ENCODE measurements around the genes RHCG and PEX11A.

DNA sequence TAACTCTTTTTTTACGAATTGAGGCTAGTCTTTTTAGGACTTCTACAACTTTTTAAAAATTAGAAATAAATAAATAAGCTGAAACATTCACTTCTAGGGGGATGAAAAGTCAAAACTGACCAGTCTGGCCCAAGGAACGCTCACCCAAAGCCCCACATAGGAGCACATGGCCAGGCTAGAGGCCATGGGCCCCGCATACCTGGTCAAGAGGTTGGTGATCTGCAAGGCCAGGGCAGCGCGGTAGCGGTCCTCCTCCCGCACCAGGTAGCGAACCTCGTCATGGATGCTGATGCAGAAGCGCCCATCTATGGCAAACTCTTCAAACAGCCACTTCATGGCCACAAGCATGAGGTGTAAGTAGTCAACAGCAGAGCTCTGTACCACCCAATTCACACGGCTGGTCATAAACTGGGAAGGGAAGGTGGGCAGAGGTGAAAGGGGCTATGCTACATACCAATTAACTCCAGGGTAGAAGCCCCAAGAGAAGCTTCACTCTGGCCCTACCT lies 16.2 kb downstream of the POLG start:
- RRBS, result no CpG with 5 or more reads among the region's 11 CpGs

GRCh38 chr15:89333042-89334208 lies 1.2 kb downstream of the POLG start:
- RRBS, result no CpG with 5 or more reads among the region's 73 CpGs

- RRBS, result 11% methylated on average over 16 of the region's 56 CpGs
Observed at GRCh38 chr15:89496159-89497218, at the start of gene RHCG. Gene RHCG (minus strand): TSS chr15:89496583.

DNA sequence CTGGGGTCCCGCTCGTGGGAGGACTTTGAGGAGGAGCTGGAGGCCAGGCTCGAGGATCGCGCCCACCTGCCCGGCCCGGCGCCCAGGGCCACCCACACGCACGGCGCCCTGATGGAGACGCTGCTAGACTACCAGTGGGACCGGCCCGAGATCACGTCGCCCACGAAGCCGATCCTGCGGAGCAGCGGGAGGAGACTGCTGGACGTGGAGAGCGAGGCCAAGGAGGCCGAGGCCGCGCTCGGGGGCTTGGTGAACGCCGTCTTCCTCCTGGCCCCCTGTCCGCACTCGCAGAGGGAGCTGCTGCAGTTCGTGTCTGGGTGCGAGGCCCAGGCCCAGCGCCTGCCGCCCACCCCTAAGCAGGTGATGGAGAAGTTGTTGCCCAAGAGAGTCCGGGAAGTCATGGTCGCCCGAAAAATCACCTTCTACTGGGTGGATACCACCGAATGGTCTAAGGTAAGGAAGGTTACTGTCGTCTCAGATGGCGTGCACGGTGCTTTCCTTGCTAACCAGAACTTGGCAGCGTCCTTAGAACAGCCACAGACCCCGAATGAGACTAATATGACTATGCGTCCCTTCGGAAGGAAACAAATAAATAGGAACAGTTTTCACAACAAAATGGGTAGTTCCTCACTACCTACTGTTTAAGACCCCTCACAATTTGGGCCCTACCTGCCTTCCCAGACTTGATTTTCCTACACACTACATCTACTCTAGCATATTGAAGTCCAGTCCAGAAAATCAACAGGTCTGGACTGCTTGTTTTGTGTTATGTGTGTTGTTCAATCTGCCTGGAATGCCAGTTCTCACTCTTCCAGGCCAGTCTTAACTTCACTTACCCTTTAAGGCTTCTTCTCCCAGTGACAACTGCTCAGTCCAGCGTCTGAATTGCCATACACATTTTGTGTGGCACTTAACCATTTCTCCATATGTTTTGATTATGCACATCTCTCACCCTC lies 797 bp downstream of the TICRR start:
- RRBS, result 1% methylated on average over 11 of the region's 46 CpGs

GRCh38 chr15:89689983-89691386 lies at the start of gene PEX11A:
Gene PEX11A (minus strand): TSS chr15:89690754.
- RRBS, result 69% methylated on average over 21 of the region's 76 CpGs

DNA sequence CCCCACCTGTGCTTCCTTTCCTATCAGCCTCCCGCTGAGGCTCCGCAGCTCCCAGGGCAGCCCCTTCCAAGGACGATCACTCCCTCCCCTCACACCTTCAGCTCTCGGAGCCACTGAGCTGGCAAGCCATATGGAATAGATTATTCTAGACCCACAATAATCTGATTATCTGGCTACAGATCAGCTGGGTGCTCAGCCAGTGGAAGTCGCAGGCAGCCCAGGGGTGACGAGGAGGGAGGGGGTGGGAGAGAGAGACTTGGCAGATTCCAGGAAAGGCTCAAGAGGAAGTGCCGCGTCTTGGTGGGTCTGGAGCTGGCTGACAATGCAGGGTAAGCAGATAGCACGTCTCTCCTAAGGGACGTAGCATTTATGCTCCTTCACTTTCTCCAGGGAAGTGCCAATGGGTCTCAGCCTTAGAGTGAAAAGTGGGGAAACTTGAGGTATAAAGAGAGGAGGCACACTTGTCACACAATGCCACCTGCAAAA lies 9.3 kb upstream of the MESP1 start:
- RRBS, result no CpG with 5 or more reads among the region's 10 CpGs

- RRBS, result no CpG with 5 or more reads among the region's 15 CpGs
Observed at GRCh38 chr15:89790275-89790835, 14.2 kb downstream of the MESP2 start.

- RRBS, result no CpG with 5 or more reads among the region's 10 CpGs
Observed at GRCh38 chr15:89809583-89810164, 5.0 kb downstream of the ANPEP start.

GRCh38 chr15:89820547-89821127 lies 6.0 kb upstream of the ANPEP start:
- RRBS, result no CpG with 5 or more reads among the region's 11 CpGs

DNA sequence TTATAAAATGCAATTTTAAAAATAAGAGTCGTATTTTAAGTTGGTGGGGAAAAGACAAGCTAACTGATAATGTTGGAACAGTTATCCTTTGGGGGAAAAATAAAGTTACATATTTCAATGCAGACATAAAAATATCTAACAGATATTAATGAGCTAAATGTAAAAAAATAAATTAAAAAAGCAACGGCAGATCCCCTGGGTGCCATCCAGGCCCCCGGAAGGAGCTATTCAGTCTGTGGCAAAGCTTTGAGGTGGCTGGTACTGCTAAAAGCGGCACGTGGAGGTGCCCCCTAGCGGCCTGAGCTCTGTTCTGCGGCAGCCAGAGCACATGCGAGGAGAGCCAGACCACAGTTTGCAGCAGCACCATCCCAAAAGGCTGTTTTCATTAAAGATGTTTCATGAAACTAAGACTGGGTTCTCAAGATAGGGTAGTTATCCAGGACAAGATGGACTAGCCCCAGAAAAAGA lies 18.9 kb downstream of the AP3S2 start:
- RRBS, result no CpG with 5 or more reads among the region's 8 CpGs

GRCh38 chr15:89971623-89972065 lies 29.5 kb upstream of the ZNF710 start:
- RRBS, result no CpG with 5 or more reads among the region's 5 CpGs

DNA sequence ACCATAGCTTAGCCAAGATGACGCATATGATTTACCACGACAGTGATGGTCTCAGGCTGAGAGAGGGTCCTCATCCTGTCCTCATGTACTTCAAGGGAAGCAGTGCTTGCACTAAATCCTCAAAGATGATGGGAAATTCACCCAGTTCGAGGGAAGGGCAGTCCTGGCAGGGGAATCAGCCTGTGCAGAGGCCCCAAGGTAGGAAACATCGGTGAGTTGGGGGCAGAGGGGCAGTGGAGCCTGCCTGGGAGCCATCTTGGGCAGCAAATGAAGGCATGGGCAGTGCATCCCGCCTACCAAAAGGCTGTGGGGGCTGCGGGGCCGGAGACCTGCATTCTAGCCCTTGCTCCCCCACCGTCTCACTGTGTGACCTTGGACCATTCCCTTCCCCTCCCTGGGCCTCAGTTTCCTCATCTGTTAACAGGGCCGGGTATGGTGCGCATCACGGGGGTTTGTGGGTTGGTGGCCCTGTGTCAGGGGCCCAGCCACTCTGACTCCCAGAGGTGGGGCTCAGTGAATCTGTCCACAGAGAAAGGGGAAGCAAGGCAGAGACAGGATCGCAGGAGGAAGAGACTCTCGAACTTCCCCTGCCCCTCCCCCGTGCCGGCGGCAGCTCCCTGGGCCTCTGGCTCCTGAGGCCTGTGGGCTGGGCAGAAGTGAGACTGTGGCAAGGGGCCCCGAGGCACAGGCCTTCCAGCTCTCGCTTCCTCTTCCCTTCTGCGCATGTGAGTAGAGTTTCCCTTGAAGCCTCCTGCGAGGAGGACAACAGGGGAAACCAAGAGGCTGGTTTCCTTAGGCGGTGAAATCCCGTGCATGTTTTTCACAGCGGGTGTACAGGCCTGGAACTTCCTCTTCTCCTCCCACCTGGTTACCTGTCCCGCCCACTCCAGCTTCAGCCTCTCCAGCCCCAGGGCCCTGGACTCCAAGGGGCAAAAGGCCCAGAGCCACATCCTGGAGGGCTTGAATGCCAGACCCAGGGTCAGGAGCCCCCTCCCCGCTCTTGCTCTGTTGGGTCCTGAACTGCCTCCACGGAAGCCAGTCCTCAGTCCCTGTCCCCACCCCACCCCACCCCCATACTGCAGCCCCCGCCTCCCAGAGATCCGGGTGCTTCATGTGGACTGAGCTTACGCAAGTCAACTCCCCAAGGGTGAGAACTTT lies 42.8 kb downstream of the IDH2 start:
- RRBS, result 76% methylated on average over 3 of the region's 29 CpGs

GRCh38 chr15:90097471-90098494 lies 4.5 kb downstream of the IDH2 start:
- RRBS, result no CpG with 5 or more reads among the region's 10 CpGs

GRCh38 chr15:90459439-90459836 lies 70.3 kb upstream of the CRTC3 start:
- RRBS, result no CpG with 5 or more reads among the region's 4 CpGs

- RRBS, result no CpG with 5 or more reads among the region's 7 CpGs
Observed at GRCh38 chr15:90460336-90460902, 69.3 kb upstream of the CRTC3 start.

GRCh38 chr15:90463354-90463695 lies 66.4 kb upstream of the CRTC3 start:
- RRBS, result no CpG with 5 or more reads among the region's 3 CpGs

- RRBS, result no CpG with 5 or more reads among the region's 4 CpGs
Observed at GRCh38 chr15:90499925-90500760, 29.6 kb upstream of the CRTC3 start.

DNA sequence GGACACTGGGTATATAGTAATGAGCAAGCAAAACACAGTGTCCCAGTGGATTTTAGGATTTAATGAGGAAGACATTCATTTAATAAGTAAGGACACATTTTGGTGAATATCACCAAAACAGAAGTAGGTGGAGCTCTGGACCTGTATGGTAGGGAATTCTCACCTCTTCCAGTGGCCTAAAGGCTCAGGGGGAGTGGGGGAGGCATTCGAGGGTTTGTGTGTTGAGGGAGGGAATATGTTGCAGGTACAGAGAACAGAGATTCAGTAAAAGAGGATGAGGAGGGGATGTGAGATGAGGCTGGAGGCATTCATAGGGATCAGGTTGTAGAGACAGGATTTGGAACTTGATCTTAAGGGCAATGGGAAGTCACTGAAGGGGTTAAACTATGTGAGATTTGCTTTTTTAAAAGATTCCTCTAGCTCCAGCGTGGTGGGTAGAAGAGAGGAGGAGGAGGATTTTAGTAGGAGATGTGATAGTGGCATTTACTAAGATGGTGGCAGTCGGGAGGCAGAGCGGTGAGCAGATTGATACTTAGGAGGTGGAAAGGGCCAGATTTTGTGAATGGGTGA lies 4.0 kb downstream of the CRTC3 start:
- RRBS, result no CpG with 5 or more reads among the region's 4 CpGs

GRCh38 chr15:90553371-90553893 lies 23.7 kb downstream of the CRTC3 start:
- RRBS, result no CpG with 5 or more reads among the region's 9 CpGs

DNA sequence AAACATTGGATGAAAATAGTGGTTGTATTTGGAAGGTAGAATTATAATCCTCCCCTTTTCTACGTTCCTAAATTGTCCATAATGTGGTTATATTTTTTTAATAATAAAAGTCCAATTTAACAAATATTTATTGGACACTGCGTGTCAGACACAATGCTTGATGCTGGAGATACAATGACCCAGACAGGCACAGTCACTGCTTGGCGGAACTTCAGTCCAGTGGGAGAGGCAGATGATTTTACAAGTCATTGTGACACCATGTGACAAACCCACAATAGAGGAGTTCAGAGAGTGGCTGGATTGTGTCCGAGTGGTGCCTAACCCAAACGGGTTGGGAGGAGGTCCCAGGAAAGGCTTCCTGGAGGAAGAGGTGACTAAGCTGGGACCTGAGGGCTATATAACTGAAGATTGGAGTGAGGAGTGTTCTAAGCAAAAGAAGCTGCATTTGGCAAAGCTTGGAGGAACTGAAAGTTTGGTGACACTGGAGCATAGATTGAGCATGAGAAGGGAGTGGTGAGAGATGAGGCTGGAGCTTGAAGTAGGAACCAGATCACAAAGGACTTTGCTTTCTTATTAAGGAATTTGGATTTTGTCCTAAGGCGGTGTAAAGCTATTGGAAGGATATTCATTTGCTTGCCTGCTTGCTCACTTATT lies 41.4 kb downstream of the CRTC3 start:
- RRBS, result no CpG with 5 or more reads among the region's 6 CpGs